GM06990 (cell line): Measurements from ENCODE around the gene GARIN1A.

DNA sequence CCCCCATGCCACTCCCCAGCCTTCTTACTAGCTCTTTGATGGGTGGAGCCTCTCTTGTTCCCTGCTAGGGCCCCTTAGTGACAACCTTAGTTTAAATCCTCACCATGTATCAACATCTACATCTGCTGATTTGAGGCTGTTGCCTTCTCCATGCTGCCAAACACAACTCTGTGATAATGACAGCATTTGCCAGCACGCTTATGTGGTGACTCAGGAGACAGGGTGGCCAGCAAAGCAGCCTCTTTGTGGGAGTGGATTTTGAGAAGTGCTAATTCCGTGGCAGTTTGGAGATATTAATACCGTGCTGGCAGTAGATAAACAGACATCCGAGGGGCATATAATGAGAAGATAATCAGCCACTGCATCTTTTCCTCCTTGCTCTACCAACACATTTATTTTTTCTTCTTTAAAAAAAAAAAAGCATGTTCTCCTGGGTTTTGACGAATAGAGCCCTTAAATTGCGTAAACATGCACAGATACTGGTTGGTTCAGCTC lies 145.3 kb downstream of the LRRC4 start:
- RRBS: no CpG with 5 or more reads among the region's 6 CpGs

GRCh38 chr7:128056036-128056802 lies 25.0 kb upstream of the LRRC4 start:
- RRBS: no CpG with 5 or more reads among the region's 5 CpGs

DNA sequence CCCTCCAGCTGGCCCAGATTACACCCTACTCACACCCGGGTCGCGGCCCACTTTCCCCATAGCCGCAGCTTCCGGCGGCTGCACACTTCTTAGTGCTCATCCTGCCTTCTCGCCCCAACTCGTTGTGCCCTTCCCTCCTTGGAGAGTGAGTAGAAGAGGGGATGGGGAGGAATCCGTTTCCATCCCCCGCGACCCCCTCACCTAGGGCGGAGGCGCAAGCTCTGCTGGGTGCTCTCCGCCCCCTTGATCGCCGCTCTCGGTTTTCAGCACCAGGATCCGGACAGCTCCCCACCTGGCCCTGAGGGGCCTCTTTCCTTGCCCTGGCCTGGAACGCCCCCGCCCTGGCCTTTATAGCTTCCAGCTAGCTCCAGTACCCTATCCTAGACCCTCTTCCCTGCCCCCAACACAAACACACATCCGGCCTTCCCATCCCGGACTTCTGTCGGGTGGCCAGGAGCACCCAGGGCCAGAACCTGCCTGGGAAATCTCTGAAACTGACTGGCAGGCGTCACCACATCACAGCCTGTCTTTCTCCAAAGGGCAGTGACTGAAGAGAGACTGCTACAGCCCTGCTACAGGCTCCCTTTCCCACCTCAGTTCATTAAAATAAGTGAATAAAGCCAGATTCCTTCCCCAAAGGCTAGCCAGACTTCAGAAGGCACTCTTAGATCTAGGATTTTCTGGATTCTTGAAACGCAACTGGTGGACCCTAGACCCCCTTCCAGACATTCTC lies 72.4 kb upstream of the LEP start:
- RRBS: 15% methylated on average over 1 of the region's 25 CpGs

GRCh38 chr7:128361493-128362554 lies 18.1 kb upstream of the RBM28 start:
- RRBS: 7% methylated on average over 31 of the region's 84 CpGs

GRCh38 chr7:128381574-128381773 lies 28.3 kb downstream of the IMPDH1 start:
- RRBS: no CpG with 5 or more reads among the region's 9 CpGs

GRCh38 chr7:128400224-128400723 lies 9.5 kb downstream of the IMPDH1 start:
- RRBS: no CpG with 5 or more reads among the region's 12 CpGs

DNA sequence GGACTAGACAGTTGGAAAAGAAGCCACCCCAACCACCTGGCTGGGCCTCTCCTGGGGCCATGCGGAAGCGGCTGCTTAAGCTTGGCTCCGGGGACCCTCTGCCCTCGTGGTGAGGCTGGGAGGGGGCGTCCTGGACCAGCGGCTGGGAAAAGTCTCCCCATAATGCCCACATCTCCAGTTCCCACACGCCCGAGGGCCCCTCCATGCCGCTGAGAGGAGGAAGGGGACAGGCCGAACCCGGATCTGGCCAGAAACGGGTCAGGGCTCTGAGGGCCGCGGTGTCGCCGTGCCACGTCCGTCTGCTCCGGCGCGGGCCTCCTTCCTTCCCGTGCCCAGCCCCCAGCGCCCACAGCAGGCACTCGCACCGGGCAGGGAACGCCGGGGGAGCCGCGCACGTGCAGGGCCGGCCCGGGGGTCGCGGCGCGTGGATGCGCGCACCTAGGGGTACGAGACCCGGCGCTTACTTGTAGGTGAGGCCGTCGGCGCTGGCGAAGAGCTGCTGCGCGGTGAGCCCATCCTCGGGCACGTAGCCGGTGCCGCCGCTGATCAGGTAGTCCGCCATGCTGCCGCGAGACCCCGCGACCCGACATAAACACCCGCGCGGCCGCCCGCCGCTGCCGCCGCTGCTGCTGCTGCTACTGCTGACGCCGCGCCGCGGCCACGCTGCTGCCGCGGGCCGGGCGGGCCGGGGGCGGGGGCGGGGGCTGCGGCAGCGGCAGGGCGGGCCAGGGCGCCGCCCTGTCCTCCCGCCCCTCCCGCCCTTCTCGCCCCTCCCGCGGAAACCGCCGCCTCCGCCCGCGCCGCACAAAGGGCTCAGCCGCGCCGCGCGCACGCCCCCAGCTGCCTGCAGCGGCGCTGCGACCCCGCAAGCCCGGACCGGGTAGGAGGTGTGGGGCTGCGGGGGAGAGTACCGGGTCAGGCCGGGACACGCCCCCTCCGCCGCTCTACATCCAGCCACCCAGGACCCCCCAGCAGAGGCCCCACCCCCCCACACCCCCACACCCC lies 4.2 kb downstream of the IMPDH1 start:
- RRBS: 3% methylated on average over 28 of the region's 113 CpGs

DNA sequence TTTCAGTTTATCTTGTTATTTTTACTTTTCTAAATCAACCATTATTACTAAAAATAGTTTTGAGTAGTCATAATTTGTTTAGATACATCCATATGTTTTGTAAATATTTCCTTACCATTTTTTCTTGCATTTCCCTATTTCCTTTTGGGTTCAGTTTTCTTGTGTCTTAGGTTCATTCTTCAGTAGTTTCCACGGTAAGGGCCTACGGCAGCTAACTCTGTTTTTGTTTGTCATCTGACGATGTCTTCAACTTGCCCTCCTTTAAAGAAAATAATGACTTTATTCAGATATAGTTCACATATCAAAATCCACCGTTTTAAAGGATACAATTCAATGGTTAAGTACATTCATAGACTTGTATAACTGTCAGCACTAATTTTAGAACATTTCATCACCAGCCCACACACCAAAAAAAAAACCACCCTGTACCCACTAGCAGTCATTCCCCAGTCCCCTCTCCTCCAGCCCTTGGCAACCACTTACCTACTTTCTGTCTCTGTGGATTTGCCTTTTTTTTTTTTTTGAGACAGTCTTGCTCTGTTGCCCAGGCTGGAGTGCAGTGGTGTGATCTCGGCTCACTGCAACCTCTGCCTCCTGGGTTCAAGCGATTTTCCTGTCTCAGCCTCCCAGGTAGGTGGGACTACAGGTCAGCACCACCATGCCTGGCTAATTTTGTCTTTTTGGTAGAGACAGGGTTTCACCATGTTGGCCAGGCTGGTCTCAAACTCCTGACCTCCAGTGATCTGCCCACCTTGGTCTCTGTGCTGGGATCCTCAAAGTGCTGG lies 5.3 kb upstream of the HILPDA start:
- RRBS: no CpG with 5 or more reads among the region's 6 CpGs

GRCh38 chr7:128454262-128454945 lies 1.3 kb upstream of the HILPDA start:
- RRBS: 96% methylated on average over 7 of the region's 27 CpGs

DNA sequence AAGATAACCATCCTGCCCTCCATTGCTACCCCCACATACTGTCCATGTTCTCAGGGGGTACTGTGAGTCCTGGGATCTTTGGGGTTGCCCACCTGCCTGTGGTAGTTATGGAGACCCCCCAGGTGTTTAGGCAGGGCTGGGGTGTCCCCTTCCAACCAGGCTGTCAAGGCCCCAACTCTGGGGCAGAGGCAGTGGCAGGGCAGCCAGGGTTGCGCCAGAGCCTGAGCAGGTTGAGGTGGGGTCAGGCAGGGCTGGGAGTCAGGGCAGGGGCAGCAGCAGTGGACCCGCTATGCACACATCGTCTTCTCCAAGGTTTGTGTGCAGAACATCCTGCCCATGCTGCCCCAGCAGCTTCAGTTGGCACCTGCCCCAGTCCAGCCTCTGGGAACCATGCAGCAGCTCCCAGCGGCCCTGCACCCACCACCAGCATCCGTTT lies 16.2 kb upstream of the GARIN1A start:
- RRBS: no CpG with 5 or more reads among the region's 5 CpGs

- RRBS: no CpG with 5 or more reads among the region's 4 CpGs
Measured at GRCh38 chr7:128671982-128672420, at the start of gene GARIN1A. TSS of gene GARIN1A (plus strand) at chr7:128672292.

DNA sequence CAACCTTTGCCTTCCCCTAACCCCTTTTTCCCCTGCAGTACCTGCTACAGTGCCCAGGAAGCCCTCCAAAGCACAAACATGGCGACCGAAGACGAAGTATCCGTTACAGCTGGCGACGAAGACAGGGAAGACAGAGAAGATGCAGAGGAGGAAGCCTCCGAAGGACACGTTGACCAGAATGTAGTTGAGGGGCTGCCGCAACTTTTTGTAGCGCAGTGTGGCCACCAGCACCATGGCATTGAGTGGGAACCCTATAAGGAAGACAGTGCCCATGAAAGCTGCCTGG lies 253 bp downstream of the OPN1SW start:
- RRBS: no CpG with 5 or more reads among the region's 10 CpGs

GRCh38 chr7:128840407-128841018 lies 10.3 kb downstream of the FLNC start:
- RRBS: no CpG with 5 or more reads among the region's 18 CpGs

GRCh38 chr7:128849136-128849649 lies 13.5 kb upstream of the ATP6V1F start:
- RRBS: 71% methylated on average over 8 of the region's 22 CpGs

GRCh38 chr7:128867738-128868184 lies 1.6 kb downstream of the ATP6V1FNB start:
- RRBS: no CpG with 5 or more reads among the region's 9 CpGs

DNA sequence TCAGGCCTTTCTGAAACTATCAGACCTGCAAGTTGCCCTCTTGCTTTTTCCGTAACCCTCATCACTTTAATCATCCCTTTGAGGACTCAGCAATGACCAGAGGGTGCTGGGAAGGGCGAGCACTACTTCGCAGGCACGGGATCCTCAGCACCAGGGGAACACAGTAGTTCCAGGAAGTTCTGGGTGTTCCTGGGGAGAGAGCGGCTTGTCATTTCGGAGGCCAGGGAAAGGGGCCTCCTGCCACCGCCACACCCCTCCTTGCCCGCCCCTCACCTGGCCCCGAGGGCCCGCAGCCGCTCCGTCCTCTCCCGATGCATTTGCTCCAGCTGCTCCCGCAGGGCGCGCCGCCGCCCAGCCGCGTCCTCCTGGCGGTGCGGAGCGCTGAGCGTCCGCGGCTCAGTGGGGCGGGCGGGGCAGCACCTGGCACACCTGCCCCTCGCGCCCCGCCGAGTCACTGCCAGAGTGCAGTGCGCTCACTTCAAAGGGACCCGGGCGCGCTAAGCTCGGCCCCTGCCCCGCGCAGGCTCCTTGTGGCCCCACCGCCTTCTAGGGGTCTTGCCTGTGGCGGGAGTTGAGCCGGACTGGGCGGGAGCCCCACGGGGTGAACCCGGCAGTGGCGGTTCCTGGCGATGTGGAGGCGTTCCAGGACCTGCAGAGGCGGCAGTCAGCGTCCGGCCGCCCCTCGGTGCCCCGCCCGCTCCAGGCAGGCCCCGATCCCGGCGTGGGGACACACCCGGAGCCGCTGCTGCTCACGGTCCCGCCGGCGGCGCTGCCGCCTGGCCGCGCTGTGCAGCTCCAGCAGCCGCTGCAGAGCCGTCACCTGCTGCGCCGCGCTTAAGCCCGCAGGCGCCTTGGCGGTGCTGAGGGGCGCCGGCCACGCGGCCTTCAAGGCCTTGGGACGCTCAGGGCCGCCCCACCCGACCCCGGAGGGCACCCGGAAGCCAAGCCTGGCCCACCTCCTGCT lies 3.0 kb downstream of the ATP6V1FNB start:
- RRBS: 5% methylated on average over 28 of the region's 85 CpGs

DNA sequence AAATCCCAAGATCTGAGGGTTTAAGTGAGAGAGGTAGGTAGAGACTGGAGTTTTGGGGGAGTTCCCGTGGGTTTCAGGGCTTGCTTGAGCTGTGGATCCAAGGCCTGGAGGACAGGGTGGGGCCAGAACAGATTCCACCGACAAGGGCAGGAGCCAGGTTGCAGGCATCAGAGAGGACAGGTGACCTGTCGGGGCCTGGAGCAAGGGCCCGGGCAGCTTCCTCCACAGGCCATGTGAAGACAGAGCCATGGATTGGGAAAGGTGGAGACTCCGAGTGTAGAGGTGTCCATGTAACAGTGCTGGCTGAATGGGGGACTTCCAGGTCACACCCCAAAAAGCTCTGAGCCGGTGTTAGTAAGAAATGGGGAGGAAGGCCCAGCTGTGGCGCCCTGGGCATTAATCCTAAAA lies 4.2 kb upstream of the IRF5 start:
- RRBS: no CpG with 5 or more reads among the region's 7 CpGs

DNA sequence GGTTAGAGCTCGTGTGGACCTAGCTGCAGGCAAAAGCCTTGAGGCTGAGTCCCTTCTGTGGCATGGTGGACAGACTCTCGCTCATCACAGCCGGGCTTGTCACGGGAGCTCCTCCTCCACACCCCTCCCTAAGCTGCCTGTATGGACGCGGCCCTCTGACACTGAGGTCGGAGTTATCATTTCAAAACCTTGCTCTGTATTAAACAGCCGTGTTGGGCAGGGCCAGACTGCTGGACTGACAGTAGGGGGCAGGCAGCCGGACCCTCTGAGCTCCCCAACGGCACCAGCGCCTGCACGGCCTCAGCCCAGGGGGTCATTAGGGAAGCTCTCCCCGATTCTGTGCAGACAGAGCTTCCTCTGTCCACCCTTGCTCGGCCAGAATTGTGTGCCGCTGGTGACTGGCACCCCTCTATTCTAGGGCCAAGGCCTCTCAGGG lies 2.3 kb downstream of the IRF5 start:
- RRBS: no CpG with 5 or more reads among the region's 15 CpGs

GRCh38 chr7:129149863-129150122 lies 5.3 kb downstream of the TSPAN33 start:
- RRBS: no CpG with 5 or more reads among the region's 3 CpGs

DNA sequence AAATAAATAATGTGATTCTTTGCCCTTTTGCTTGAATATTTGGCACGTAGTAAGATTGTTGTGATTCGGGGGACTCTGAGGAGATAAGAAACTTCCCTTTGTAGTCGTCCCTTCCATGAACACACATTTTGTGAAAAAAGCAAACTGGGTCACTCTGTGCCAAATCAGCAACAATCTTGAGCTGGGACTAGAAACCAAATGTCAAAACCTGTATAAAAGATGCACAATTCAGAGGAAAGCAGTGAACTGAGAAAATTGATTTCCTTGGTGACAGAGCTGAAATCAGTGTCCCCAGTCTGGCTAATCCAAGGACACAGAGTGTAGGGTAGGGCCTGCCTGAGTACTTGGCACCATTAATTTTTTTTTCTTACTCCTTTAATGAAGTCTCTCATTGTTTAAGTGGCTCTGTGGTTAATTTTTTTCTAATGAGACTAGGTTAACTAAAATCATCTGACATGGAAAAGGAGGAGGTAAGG lies 59.2 kb upstream of the STRIP2 start:
- RRBS: no CpG with 5 or more reads among the region's 3 CpGs